Peritoneum (tissue), 1 donor: ENCODE results near the gene AMPD3.

- PRO-cap = no peak
Measured at GRCh38 chr11:9451595-9451898, 9.3 kb upstream of the ZNF143 start.

DNA sequence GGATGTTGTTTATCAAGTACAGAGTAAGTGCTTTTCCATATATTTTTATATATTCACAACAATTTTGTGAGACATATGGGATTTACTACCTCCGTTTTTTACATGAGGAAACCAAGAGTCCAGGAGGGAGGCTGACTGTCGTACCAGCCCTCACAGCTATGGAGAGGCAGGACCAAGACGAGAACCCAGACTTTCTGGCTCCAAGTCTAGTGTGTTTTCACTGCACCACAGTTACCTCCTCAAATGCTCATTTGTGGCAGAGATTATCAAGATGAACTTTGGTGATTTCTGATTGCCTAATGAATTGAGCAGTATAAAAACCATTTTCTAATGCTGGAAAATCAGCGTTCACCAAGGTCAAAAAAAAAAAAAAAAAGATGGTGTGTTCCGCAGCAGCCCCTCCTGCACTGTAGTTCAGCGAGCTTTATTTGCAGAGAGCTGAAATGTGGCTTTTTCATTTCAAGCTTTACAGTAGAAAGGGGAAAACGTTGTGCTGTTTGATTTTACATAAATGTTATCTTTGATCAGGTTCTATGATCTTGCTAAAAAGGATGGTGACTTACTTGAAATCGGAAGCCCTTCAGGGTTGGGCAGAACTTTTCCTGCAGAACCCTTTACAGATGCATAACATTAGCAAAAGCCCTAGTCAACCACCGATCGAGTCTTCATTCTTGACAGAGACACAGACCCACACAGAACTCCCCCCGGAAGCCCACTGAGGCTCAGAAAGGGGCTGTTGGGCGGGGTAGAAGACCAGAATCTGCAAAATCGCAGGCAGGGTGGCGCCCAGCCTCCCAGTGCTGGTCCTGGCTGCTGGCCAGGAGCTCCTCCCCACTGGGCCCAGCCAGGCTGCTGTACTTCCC, 44.6 kb upstream of the WEE1 start:
- PRO-cap = no peak

- PRO-cap = no peak
Measured at GRCh38 chr11:9529954-9530701, 43.3 kb upstream of the WEE1 start.

- PRO-cap = no peak
Measured at GRCh38 chr11:9574140-9574756, 778 bp downstream of the WEE1 start.

- PRO-cap = no peak
Measured at GRCh38 chr11:9613841-9614701, 40.6 kb downstream of the WEE1 start.

GRCh38 chr11:9615029-9615468, 41.6 kb downstream of the WEE1 start:
- PRO-cap = no peak

- PRO-cap = no peak
Measured at GRCh38 chr11:9765382-9766079, 101.7 kb downstream of the SWAP70 start.

DNA sequence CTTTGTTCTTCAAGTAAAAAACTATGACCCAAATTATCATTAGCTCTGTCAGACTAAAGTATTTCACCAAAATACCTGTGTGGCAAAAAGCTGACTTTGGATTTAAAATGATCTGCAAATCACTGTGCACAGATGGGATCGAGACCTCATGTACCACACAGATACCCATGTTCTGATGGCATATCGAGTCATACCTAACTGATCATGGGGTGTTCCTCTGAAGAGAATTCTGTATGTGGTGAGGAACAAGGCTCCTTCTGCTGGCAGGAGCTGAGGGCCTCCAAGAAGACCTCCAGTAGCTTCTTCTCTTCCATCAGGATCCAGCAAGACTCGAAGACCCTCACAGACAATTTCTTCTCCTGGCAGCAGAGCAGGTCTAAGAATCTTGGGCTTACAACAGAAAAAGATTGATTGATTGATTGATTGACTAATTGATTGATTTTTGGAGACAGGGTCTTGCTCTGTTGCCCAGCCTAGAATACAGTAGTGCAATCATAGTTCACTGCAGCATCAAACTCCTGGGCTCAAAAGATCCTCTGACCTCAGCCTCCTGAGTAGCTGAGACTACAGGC, 186.0 kb downstream of the SWAP70 start:
- PRO-cap = no peak

DNA sequence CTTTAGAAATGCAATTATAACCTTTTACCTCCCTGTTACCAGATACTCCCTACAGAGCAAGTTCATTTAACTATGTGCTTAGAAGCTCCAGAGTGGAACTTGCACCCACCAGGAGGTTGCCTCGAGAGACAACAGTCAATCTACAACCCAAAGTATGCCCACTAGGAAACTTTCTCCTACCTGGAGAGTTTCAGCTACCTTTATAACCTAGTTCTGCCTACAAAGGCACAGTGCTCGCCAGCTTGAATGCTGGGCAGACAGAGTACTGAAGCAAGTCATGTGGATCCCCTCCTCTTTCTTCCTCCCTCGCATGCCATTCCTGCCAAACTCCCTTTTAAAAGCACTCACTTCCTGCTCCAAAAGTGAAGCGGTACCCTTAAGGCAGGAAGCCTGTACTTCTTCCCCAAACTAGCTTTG, 258.9 kb downstream of the SWAP70 start:
- PRO-cap = no peak

GRCh38 chr11:10118143-10118566, 175.9 kb downstream of the SBF2 start:
- PRO-cap = no peak

DNA sequence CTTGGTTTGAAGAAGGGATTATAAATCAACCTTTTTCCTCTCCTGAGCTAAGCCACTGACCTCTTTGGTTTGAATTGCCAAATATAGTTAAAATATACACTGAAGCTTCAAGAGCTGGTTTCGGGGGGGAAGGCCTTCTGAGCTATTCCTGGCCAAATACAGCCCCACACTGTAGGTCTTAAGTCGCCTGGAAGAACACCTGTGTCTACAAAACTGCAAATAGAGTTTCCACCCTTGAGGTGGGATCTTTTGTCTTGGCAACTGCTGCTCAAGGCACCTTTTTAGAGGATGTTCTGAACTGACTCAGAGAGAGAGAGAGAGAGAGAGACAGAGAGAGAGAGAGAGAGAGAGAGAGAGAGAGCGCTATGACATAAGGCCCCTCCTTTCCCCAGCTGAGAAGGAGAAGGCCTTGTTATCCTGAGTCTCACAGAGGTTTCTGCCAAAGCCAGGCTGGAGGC, 5.5 kb downstream of the ADM start:
- PRO-cap = no peak

GRCh38 chr11:10326274-10326805, 21.5 kb downstream of the ADM start:
- PRO-cap = no peak

- PRO-cap = no peak
Measured at GRCh38 chr11:10454827-10455798, at the start of gene AMPD3. TSS of gene AMPD3 (plus strand) at chr11:10455264.

- PRO-cap = no peak
Measured at GRCh38 chr11:10509844-10510568, 31.0 kb downstream of the RNF141 start.

- PRO-cap = no peak
Measured at GRCh38 chr11:10566570-10567200, 1.8 kb downstream of the LYVE1 start.

- PRO-cap = no peak
Measured at GRCh38 chr11:10592398-10592692, 23.9 kb upstream of the LYVE1 start.

- PRO-cap = no peak
Measured at GRCh38 chr11:10603025-10603547, 34.6 kb upstream of the LYVE1 start.

DNA sequence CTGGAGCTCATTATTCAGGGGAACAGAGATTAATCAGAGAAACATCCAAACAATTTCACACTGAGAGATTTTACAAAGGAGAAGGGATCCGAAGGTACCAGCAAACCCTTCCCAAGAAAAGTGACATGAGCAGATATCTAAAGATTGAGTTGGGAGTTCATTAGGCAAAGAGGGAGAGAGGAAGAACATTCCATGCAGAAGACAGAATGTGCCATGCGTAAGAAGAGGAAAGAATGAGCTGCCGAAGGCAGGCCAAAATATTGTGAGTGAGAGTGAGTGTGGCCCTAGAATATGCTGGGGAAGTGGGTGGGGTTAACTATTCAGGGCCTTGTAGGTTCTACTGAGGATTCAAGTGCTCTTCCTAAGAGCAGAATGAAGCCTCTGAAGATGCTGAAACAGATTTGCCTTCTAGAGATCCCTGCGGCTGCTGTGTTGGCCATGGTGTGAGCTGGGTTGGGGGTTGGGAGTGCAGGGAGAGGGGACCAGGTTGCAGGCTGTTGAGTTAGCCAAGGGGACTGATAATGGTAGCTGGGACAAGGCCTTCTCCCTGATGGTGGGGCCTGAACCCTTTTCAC, 50.1 kb upstream of the LYVE1 start:
- PRO-cap = no peak

- PRO-cap = no peak
Measured at GRCh38 chr11:10659526-10660084, 34.0 kb downstream of the IRAG1 start.

- PRO-cap = no peak
Measured at GRCh38 chr11:10682296-10682654, 11.3 kb downstream of the IRAG1 start.